ENCODE results near the genes CBLL1 and SLC26A3.

DNA sequence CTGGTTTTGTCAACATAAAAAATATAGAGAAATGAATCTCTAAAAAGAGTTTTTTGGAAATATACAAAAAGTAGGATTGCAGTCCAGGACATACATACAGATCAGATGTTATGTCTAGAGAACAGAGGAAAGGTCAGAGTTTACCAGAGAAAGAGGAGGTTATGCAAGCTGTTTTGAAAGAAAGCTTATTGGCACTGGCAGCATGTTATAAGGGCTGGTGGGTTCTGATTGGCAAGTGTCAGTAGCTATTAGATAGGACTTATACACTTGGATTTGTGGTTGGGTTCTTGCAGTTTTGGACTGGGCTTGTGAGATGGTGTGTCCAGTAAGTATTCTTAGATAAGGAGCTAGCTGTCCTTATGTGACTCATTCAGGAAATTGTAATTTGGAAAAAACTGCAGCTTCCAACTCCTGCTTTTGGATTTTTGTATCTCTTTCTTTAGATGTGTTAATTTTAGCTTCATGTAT is 130.6 kb upstream of the NAMPT start:
- PRO-cap, 2 experiments: no peak in any of the 2 experiments

DNA sequence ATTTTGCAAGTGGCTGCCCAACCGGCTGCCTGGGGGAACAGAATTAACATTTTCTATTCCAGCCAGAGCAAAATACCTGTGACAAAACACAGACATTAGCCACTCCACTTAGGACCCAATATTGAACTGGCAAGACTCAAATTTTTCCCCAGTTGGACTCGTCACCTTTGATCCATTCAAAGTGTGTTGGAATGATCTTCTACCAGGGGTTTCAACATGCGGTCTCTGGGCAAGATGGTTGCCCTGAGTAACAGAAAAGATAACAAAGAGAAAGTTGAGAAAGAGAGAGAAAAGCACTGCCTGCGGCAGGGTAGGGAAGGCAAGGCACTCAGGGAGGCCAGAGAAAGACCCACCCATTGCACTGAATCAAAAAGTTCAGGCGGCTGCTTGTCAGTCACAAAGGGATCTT is 174.9 kb upstream of the NAMPT start:
- PRO-cap, 2 experiments: no peak in any of the 2 experiments

GRCh38 chr7:106462431-106462915 is 177.7 kb upstream of the NAMPT start:
- PRO-cap, 2 experiments: no peak in any of the 2 experiments

GRCh38 chr7:106510400-106510730 is 150.6 kb downstream of the CCDC71L start:
- PRO-cap, 2 experiments: no peak in any of the 2 experiments

DNA sequence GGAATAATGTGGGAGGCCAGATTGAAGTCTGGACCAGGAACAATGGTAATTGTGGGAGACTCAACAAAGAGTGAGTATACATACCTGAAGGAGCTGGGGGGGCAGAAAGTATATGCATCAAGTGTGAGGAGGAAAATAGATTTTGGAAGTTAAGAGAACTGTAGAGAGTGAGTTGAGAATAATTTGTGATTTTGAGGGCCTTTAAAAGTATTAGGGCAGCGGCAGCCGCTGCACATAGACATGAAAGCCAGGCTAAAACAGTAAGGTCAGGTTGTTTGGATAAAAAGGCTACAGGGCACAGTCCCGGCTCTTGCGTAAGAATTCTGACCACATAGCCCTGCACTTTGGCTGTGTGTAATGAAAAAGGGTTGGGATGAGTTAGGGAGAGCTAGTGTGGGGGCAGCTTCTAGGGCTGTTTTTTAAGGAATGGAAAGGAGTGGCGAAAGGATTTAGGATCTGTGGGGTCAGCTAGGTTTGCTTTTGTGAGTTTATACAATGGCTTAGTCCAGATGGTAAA is 130.8 kb downstream of the CCDC71L start:
- PRO-cap, 2 experiments: no peak in any of the 2 experiments

GRCh38 chr7:106661365-106661607 is 328 bp upstream of the CCDC71L start:
- PRO-cap, 2 experiments: no peak in any of the 2 experiments

DNA sequence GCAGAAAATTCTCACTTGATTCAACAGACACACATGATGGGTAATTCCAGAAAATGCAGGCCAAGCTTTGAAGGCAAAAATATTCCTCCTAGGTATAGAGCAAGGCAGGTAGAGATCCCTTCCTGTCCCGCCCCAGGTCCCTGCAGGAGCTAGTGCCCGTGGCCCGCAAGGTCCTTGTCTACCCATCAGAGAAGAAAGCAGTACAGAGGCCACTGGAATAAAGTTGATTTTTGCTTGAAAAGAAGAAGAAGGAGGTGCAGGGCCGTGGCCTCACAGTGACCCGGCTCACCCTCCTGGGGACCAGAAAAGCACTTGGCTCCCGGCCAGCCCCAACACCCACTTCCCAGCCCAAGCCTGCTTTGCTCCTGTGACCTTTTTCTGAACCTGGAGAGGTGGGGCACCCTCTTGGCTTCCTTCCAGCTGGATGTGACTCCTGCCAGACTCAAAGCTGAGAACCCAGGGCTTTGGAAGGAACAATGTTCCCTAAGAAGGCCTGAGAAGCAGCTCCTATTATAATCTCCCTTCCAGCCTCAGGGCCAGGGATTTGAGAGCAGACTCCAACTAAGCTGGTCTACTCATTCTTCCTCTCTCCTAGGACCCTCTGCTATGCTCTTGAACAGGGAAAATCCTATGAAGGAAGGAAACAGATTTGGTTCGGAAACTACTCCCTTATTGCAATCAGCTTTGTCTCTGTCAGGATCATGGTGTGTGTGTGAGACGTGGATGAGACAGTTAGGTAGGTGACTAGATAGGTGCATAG is 6.1 kb upstream of the PIK3CG start:
- PRO-cap, 2 experiments: no peak in any of the 2 experiments

DNA sequence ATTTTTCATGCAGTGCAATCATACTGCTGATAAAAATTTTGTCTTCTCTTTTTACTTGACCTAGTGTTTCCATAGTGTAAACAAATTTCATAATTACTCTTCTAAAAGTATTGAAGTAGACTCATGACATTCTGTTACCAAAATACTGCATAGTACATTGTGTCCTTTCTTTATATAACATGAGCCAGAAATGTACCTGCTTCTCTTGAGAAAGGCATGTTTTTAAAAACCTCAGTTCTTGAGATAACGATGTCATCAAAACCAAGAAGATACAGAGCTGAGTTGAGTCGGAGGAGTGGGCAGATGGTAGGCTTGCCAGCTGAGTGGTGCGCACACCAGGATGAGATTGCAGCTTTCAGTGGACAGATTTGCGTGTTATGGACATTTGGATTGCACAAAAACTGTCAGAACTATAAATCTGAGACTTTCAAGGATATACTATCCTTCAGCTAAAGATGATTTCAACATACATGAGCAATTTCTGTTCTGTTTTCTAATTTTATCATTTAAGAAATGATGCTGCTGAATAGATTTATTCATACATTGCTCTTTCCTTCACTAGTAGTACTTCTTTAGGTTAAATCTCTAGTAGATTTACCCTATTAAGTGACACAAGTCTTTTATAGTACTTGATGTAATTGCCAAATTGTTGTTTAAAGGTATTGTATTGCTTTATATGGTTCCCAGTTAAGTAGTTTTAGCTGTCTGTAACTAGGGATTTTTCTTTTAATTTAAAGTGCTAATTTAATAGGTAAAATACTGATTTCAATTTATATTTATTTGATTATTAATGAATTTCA is 25.0 kb downstream of the PRKAR2B start:
- PRO-cap, 2 experiments: no peak in any of the 2 experiments

GRCh38 chr7:107079423-107080076 is 35.0 kb downstream of the PRKAR2B start:
- PRO-cap, 2 experiments: no peak in any of the 2 experiments

GRCh38 chr7:107202917-107203535 is 34.2 kb downstream of the HBP1 start:
- PRO-cap, 2 experiments: no peak in any of the 2 experiments

DNA sequence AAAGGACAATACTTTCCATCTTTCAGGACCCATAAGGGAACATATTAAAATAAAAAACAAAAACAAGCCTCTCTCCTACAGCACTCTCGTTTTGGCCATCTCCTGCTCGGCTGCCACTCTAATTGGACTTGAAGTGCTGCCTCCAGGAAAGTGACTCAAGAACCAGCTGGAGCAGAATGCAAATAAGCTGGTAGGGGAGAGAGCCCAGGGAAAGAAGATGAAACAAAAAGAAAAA is 65.6 kb downstream of the HBP1 start:
- PRO-cap, 2 experiments: peak in 1 of 2 experiments; most common plus-strand start position 174 of the sequence (in 1); most common minus-strand start position 124 of the sequence (in 1)

DNA sequence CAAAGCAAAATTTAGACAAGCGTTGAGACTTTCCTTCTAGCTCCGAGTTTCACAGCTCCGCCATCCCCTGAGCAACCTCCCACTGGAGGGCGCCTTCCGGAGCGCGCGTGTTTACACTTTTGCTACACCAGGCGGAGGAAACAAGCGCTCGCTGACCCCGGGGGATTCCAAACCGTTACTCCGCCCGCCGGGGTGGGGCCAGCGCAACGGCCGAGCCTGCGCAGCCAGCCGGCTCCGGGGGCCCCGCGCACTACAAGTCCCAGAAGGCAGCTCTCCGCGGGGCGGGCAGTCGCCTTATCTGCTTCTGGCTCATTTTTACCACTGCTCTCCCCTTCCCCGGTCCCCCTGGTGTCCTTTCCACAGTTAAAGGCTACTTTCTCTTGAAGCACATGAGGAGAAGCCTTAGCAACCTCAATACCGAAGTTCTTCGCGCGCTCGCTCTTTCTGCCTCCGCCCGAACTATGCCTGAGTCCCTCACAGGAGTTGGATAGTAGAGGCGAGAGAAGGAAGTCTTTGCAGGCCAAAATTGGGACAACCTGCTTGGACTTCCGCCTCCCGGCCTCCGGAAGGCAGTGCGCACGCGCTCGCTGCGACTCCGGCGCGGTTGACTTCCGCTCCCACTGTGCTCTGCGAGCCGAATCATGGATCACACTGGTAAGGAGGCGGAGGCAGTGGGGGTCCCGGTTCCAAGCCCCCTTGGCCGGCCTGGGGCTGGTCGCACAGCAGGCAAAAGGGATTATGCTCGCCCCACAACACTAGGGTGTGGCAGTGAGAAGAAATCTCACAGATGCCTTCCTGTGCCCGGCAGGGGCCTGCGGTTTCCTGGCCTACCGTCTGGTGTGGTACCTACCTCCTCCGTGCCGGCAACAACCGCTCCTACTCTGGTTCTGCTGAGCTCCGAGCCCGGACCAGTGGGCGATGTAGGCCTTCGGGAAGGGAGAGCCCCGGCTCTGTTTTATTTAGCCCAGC is at the start of gene CBLL1:
Gene CBLL1 (plus strand): TSS at position 620 of the 969 bp plus-strand sequence.
- PRO-cap, 2 experiments: peak in 1 of 2 experiments; most common plus-strand start position 321 of the sequence (in 1); most common minus-strand start position 84 of the sequence (in 1)

- PRO-cap, 2 experiments: peak in 1 of 2 experiments; most common minus-strand start chr7:107786101 (in 1)
These were observed 17.1 kb downstream of the SLC26A3 start for GRCh38 chr7:107785883-107786416.

DNA sequence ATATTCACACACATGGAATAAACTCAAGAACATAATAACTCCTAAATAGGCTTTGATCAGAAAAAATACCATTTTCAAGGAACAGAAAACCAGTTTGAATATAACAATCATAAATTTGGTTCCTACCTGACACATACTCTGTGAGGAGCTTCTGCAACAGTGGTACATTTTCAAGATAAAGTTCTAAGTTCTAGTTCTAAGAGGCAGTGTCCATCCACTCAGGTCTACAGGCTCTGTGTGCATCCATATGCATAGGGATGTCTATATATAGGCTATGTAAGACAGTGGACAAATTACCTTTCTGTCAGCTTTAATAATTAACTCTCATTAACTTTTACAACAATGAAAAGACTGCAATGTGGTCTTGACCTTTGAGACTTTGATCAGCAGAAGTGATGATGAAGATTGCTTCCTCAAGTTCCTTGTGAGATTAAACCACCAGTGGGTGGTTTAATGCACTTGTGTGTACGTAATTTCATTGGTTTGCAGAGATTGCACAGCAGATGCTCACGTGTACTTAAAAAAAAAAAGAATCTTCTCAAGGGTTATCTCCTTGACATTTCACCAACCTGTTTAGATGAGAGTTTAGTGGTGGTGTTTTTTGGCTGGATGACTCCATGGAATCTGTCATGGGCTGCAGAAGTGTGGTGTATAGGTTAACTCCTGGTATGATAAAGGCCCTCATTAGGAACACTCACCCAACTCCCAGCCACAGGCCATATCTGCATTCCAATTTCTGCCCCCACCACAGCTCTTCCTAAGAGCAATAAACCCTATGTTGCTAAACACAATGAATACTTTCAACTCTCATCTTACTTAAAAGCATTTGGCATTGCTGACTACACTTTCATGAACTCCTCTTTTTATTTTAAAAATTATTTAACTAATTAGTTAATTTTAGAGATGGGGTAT is at the start of gene SLC26A3:
Gene SLC26A3 (minus strand): TSS at position 239 of the 912 bp plus-strand sequence.
- PRO-cap, 2 experiments: no peak in any of the 2 experiments

- PRO-cap, 2 experiments: no peak in any of the 2 experiments
These were observed 10.6 kb upstream of the DLD start for GRCh38 chr7:107880343-107880791.

DNA sequence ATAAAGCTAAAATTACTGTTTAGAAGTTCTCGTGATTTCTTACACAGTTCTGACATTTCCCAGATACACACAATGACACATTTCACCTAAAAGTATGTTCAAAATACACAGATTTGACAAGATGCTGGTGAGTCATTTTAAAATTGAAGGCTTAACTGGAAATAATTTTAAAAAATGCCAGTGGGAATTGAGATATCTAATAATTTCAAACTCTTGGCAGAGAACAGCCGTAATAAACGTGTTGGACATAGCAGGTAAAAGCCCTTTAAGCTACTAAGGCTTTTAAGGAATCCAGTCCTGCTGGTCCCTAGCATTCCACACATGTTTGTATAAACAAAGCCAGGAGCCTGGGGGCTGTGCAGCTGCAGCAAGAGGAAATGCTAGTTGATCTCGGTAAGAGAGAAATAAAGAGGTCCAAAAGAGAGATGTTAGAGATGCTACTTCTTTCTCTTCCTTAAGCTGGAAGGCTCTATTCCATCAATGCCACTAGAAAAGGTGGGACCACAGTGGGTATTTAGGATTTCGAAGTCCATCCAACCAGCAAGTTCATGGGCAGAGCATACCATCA is 50.5 kb downstream of the LAMB1 start:
- PRO-cap, 2 experiments: no peak in any of the 2 experiments

GRCh38 chr7:108095251-108095877 is 34.8 kb downstream of the LAMB4 start:
- PRO-cap, 2 experiments: no peak in any of the 2 experiments

DNA sequence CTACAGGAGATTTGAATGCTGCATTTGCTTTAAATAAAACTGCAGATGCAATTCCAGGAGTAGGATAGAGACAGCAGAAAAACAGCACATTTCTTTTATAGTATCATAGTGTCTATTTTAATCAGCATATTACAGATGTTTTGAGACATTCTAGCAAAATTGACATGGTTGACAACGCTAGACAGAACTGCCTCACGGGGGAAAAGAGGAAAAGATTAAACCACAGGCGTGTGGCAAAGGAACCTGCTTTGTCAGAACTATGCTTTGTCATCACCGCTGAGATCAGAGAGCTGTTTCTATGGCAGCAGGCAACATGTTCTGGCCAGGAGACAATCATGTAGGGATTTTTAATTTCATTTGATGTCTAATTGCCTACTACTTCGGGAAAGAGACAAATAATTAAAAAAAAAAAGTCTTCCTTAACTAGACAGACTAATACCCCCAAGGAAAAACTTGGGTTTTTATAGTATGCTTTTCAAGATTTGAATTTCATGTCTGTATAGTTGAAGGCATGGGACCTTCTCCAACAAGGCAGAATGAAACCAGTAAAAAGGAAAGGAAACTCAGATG is 40.0 kb downstream of the NRCAM start:
- PRO-cap, 2 experiments: peak in 1 of 2 experiments; most common minus-strand start position 189 of the sequence (in 1)

DNA sequence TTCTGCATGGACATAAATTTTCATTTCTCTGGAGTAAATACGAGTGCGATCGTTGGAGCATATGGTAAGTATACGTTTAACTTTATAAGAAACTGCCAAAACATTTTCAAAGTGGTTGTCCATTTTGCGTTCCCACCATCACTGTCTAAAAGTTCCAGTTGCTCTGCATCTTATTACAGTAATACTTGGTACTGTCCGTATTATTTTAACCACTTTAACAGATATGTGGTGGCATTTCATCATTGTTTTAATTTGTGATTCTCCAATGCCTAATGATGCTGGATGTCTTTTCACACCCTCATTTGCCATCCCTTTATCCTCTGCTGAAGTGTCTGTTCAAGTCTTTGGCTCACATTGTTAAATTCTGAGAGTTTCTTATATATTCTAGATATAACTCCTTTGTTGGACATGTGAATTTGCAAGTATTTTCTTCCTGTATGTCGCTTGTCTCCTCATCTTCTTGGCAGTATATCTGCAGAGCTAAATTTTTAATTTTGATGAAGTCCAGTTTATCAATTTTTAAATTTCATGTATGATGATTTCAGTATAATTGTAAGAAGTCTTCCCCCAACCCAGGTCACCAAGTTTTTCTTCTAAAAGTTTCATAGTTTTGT is 25.1 kb upstream of the NRCAM start:
- PRO-cap, 2 experiments: no peak in any of the 2 experiments

DNA sequence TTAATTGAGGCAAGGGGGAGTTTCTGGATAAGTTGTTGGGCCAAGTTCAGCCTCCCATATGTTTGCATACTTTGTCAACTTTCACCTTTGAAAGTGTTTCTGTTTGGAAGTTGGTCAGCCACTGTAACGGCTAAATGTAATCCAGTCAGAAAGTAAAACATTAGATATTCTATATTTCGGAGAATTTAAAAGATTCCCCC is 567.9 kb upstream of the LRRN3 start:
- PRO-cap, 2 experiments: no peak in any of the 2 experiments

Data from cerebral cortex (tissue), 2 donors.